Thyroid gland (tissue), 7 donors: ENCODE measurements around the genes TEX28, EMD, GDI1, DKC1, MPP1 and RAB39B.

- PRO-cap, 2 experiments = no peak in any of the 2 experiments
- RAMPAGE, long total RNA, 5 experiments = no peak in any of the 5 experiments
Observed at GRCh38 chrX:154294828-154295544, at the start of gene TEX28. TEX28 (minus strand) TSS chrX:154295124.

DNA sequence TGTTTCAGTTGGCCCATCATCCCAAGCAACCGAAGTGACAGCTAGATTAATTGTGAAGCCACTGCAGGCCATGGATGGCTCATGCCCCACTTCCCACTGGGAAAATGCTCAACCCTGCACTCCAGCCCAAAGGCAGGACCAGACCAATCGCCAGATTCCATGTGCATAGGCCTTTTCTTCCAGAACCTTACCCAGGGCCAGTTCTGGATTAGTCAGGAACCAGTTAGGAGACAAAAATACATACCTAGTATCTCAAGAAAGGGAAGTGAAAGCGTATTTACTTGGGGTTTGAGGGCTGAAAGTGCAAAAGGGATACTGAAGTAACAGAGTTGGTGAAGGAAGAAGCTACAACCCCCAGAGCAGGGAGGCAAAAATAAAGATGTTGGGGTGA is 38.1 kb downstream of the TKTL1 start:
- PRO-cap, 2 experiments = no peak in any of the 2 experiments
- RAMPAGE, long total RNA, 5 experiments = no peak in any of the 5 experiments

DNA sequence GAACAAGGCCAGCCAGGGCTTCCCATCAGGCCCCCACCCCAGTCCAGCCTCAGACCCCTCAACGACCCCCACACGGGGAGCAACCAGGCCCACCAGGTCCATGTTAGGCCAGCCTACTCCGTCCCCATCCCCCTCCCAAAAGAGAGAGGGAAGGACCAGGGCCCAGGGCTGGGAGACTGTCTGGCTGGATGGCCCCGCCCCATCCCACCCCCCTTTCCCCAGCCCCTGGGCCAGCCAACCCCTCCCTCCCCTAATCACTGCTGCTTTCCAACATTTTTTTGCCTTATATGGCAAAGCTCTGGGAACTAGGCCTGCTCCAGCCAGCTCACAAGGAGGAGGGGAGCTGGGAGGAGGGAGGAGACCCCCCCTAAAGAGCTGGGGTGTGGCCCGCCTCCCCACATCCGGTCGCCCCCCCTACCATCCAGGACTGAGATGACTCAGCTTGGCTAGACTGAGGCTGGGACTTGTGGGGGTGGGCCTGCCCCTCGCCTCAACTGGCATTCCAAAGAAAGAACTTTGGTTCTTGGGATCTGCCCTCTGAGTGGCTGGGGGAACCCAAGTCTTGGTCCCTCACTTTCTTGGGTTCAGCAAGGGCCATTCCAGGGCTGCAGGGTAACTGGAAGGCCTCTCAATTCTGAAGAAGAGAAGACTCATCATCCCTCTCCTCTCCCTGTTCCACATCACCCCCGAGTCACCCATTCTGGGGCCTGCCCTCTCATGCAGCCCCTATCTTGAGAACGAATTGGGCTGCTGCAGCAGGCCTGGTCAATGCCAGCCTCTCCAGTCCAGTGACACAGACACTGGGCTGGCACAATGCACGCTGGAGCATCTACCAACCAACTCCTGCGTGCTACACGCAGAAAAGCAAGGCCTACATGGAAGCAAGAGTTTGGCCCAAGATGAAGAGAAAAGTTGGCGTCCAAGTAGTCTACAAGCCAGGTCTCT is 4.9 kb downstream of the FLNA start:
- PRO-cap, 2 experiments = peak in 2 of 2 experiments; most common plus-strand start position 462 of the sequence (in 1); most common minus-strand start position 190 of the sequence (in 2)
- RAMPAGE, long total RNA, 5 experiments = no peak in any of the 5 experiments

- PRO-cap, 2 experiments = peak in 2 of 2 experiments; most common plus-strand start chrX:154379344 (in 2)
- RAMPAGE, long total RNA, 5 experiments = no peak in any of the 5 experiments
Observed at GRCh38 chrX:154379118-154380059, at the start of gene EMD. EMD (plus strand) TSS chrX:154379295.

- PRO-cap, 2 experiments = no peak in any of the 2 experiments
- RAMPAGE, long total RNA, 5 experiments = no peak in any of the 5 experiments
Observed at GRCh38 chrX:154382551-154383493, 3.7 kb downstream of the EMD start.

GRCh38 chrX:154383494-154383972 is 4.4 kb downstream of the EMD start:
- PRO-cap, 2 experiments = no peak in any of the 2 experiments
- RAMPAGE, long total RNA, 5 experiments = no peak in any of the 5 experiments

DNA sequence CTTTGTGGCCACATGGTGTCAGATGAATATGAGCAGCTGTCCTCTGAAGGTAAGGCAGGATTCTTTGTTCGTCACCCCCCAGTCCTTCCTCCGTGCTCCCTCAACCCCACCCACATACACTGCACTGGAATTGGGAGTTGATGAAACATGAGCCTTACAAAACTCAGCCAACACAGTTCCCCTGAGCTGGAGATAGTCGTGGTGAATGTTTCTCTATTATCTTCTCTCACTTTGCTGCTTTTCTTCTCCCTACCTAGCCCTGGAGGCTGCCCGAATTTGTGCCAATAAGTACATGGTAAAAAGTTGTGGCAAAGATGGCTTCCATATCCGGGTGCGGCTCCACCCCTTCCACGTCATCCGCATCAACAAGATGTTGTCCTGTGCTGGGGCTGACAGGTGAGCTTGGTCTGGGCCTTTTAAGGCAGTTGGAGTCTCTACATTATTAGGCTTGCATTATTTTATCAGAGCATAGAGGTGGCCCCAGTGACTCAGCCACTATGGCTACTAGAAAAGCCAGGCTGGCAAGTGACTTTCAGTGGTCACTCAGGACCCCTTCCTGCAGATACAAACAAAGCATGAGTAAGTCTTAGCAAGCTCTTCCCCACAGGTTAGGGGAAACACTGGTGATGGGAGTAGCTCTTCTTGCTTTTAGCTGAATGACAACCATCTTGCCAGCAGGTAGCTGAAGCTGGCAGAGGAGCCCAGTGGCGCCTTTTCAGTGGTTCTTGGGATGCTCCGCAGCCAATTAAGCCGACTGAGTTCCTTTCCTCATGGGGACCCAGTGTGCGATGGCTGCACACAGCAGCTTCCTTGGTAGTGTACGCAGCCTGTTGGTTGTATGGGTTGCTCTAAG is 1.6 kb downstream of the RPL10 start:
- PRO-cap, 2 experiments = no peak in any of the 2 experiments
- RAMPAGE, long total RNA, 5 experiments = no peak in any of the 5 experiments

DNA sequence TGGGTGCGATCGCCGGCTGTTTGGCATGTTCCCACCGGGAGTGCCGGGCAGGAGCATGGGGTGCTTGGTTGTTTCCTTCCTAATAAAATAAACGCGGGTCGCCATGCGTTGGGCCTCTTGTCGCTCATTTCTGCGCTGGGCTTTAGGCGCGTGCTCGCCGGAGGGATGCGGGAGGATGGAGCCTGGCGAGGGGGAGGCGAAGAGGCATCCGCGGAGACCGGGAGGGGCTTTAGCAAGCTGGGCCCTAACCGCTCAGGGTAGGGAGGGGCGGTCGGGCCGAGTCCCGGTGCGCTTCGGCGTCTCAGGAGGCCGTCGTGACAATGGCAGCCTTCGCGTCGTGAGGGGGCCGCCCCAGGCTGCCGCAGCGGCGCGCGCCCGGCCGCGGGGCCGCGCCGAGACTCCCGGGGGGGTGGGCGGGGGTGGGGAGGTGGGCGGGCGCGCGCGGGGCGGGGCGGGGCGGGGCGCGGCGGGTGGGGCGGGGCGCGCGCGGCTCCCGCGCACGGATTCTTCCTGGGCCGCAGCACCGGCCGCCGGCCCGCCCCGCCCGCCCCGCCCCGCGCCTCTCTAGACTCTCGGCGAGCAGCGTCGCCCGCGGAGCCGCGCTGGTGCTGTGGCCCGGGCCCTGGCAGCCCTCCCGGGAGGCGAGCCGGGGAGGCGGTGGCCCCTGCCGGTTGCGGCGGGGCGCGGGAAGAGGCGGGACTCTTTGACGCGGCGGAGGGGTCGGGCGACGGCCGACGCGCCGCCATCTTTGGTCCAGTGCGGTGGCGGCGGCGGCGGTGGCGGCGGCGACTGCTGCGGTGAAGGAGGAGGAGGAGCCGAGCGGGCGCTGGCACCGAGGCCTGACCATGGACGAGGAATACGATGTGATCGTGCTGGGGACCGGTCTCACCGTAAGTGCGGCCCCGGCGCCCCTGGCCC is at the start of gene GDI1:
Gene GDI1, plus strand, starts transcription at position 745 of the 918 bp plus-strand sequence.
- PRO-cap, 2 experiments = peak in 2 of 2 experiments; most common plus-strand start position 756 of the sequence (in 2); most common minus-strand start position 400 of the sequence (in 1)
- RAMPAGE, long total RNA, 5 experiments = start-site peak on the plus strand in 3 of 5 experiments, centred at positions 738 to 791 of the sequence, 104 to 963 reads per replicate

GRCh38 chrX:154525428-154526016 is 9.5 kb upstream of the FAM3A start:
- PRO-cap, 2 experiments = no peak in any of the 2 experiments
- RAMPAGE, long total RNA, 5 experiments = no peak in any of the 5 experiments

DNA sequence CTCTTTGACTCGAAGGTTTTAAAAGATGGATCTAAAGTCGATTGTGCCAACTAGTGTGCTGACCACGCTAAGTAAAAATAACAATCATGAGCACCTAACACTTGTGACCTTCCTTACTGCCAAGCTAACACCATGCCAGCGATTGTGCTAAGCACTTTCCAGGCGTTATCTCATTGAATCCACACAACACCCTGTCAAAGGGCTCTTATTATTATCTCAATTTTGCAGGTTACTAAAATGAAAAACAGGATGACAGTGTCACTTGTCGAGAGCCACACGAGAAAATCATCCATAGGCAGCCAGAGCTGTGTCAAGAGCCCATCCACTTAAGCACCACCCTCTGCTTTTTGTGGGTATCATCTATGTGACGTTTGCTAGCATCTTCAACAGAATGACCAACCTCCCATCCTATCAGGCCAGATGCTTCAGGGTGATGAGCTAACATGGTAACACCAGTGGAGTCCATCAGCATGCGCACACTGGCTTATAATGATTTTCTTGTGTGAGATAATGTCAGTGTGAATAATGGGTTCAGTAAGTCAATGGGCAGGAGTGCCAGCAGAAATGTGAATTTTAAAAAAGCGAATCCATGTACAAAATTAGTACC is 929 bp upstream of the GAB3 start:
- PRO-cap, 2 experiments = no peak in any of the 2 experiments
- RAMPAGE, long total RNA, 5 experiments = no peak in any of the 5 experiments

- PRO-cap, 2 experiments = no peak in any of the 2 experiments
- RAMPAGE, long total RNA, 5 experiments = no peak in any of the 5 experiments
Observed at GRCh38 chrX:154761352-154762287, 1.0 kb upstream of the DKC1 start.

- PRO-cap, 2 experiments = peak in 2 of 2 experiments; most common plus-strand start chrX:154762853 (in 2); most common minus-strand start chrX:154762983 (in 1)
- RAMPAGE, long total RNA, 5 experiments = start-site peak on the plus strand in 4 of 5 experiments, at chrX:154762725-154762922 at its widest, 252 to 1,282 reads per replicate
Observed at GRCh38 chrX:154762686-154763697, at the start of gene DKC1. DKC1 (plus strand) TSS chrX:154762864.

DNA sequence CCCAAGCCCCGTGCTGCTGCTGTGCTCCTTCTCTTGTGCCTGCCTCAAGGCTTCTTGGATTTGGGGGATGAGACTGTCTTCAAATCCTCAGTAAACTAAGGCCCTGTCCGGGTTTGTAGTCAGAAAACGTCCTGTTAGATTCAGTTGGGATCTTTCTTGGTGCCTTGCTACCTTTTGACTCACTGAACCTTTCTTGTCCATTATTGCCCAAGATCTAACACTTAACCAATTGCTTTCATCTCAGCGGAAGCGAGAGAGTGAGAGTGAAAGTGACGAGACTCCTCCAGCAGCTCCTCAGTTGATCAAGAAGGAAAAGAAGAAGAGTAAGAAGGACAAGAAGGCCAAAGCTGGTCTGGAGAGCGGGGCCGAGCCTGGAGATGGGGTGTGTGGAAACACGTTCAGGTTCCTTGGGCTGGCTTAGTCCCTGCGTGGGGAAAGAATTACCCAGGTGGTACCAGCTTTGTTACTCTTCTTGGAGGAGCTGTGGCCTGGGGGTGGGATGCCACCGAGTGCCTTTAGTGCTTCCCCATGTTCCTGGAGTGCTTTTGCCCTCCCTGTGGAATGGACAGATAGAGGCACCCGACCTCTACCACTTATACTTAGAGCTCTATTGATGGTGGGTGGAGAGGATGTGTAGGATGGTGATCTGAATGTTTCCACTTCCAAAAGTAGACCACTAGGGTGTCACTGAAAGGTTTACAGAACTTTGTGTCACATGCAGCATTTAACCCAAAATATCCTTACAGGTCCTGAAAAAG is 13.5 kb downstream of the DKC1 start:
- PRO-cap, 2 experiments = no peak in any of the 2 experiments
- RAMPAGE, long total RNA, 5 experiments = no peak in any of the 5 experiments

GRCh38 chrX:154804704-154806026 is at the start of gene MPP1:
MPP1 (minus strand) TSS chrX:154805485.
- PRO-cap, 2 experiments = peak in 2 of 2 experiments; most common plus-strand start chrX:154805624 (in 2); most common minus-strand start chrX:154805364 (in 1)
- RAMPAGE, long total RNA, 5 experiments = start-site peak on the minus strand in 2 of 5 experiments, at chrX:154805364-154805454 at its widest, 37 to 69 reads per replicate

DNA sequence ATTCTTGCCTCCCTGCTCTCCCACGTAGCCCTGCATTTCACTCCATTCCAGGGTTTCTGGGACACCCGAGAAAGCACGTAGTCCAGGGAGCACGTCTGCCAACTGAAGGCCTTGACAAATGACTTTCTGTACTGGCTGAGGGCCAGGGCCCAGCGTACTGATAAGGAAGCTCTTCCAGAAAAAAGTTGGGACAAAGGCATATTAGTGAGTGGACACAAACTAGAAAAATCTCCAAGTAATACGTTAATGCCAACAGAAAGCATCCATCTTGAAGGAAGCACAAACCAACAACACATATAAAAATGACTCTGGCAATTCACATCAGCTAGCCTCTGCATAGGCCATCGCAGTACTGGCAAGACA is 15.6 kb downstream of the F8 start:
- PRO-cap, 2 experiments = no peak in any of the 2 experiments
- RAMPAGE, long total RNA, 5 experiments = no peak in any of the 5 experiments

GRCh38 chrX:155068037-155068544 is 2.8 kb downstream of the CMC4 start:
- PRO-cap, 2 experiments = no peak in any of the 2 experiments
- RAMPAGE, long total RNA, 5 experiments = no peak in any of the 5 experiments

GRCh38 chrX:155263759-155264745 is at the start of gene RAB39B:
RAB39B (minus strand) TSS chrX:155264491.
- PRO-cap, 2 experiments = peak in 2 of 2 experiments; most common minus-strand start chrX:155264512 (in 2)
- RAMPAGE, long total RNA, 5 experiments = start-site peak on the minus strand in 2 of 5 experiments, at chrX:155264484-155264526 at its widest, 29 to 77 reads per replicate

GRCh38 chrX:155766883-155767973 is 113.9 kb upstream of the VAMP7 start:
- PRO-cap, 2 experiments = peak in 2 of 2 experiments; most common plus-strand start chrX:155767770 (in 1); most common minus-strand start chrX:155767503 (in 1)
- RAMPAGE, long total RNA, 5 experiments = no peak in any of the 5 experiments